SK-N-DZ (cell line): ENCODE measurements around a stretch of chr13.

DNA sequence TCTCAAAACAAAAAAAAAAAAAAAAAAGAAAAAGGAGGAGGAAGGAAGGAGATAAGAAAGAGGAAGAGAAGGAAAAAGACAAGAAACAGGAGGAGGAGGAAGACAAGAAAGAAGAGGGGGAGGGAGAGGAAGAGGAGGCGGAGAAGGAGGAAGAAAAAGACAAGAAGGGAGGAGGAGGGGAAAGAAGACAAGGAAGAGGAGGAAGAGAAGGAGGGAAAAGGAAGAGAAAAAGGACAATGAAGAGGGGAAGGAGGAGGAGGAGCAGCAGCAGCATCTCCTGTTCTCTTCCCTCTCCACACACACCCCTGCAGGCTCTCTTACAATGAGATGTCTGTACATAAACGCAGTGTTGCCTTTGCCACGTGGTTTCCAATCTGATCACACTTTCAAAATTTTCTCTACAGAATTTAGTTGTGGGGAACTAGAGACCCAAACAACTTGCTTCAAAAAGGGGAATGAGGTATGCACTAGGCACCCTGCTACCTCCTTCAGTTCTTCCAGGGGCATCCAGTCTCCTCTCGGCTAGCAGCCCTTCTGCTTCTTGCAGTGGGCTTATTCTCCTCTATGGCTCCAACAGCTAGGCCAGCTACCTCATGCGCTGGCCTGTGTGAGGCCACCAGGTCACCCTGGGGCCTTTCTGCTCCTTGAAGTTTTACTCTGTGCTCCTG, 66.5 kb downstream of the RUBCNL start:
RAMPAGE:
- cytosol, long total RNA = no peak
- nucleus, long total RNA = no peak

RAMPAGE:
- cytosol, long total RNA = no peak
- nucleus, long total RNA = no peak
Observed at GRCh38 chr13:46359801-46360232, 27.2 kb downstream of the RUBCNL start.

DNA sequence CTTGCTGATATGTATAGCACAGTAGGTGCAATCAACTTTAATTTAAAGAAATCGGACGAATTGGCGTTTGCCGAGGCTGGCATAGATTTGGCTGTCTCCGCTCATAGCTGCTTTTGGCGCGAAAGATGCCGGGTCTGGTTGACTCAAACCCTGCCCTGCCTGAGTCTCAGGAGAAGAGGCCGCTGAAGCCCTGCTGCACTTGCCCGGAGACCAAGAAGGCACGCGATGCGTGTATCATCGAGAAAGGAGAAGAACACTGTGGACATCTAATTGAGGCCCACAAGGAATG, 62.2 kb upstream of the LRCH1 start:
RAMPAGE:
- cytosol, long total RNA = no peak
- nucleus, long total RNA = no peak

DNA sequence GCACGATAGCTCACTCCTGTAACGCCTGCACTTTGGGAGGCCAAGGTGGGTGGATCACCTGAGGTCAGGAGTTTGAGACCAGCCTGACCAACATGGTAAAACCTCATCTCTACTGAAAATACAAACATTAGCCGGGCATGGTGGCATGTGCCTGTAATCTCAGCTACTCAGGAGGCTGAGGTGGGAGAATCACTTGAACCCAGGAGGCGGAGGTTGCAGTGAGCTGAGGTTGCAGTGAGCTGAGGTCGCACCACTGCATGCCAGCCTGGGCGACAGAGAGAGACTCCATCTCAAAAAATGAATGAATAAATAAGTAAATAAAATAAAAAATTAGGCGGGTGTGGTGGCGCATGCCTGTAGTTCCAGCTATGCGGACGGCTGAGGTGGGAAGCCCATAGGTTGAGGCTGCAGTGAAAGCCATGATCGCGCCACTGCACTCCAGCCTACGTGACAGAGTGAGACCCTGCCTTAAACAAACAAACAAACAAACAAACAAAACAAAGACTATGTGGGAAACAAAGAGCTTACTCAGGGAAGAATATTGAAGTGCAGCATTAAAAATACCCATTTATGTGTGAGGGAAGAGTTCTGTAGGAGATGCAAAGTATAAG, 4.7 kb downstream of the LRCH1 start:
RAMPAGE:
- cytosol, long total RNA = no peak
- nucleus, long total RNA = no peak

RAMPAGE:
- cytosol, long total RNA = no peak
- nucleus, long total RNA = no peak
Observed at GRCh38 chr13:46617225-46617868, 64.4 kb downstream of the LRCH1 start.

GRCh38 chr13:46655808-46656211, 102.8 kb downstream of the LRCH1 start:
RAMPAGE:
- cytosol, long total RNA = no peak
- nucleus, long total RNA = no peak

DNA sequence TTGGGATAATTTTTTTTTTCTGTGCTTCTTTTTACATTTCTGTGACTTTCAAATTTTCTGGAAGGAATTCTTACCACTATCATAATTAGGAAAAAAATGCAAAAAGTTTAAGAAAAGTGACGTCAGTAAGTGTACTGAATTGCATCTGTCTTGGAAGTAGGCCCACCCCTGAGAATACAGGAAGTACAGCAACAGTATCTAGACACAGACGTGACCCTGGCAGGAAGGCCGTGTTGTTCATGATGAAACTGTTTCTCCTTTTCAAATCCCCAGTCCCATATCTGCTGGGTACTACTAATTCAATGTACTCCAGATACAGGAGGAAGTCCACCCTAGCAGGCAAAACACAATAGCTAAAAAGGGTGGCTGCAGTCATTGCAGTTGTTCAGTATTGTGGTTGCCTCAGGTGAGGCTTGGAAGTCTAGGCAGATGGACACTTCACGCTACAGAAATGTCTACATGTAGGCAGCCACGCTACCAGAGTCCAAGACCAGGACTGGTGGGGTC, 49.5 kb upstream of the MED4 start:
RAMPAGE:
- cytosol, long total RNA = no peak
- nucleus, long total RNA = no peak

DNA sequence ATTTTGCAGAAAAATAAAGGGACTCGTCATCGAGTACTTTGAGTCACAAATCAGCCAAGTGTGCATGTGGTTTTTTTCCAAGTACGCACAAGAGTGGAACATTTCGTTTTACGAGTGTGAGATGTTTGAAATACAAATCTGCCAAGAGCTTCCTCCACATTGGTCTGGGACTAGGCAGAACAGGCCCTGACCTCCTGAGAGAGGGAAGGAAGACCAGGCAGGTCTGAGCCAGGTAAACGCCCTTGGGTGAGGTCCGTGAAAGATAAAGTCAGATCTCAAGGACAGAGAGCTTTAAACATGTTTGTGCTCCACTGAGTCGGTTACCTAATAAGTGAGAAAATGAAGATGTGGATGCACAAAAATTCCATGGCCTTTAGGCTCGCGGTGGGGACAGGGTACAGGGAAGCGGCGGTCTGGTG, 530 bp upstream of the ITM2B start:
RAMPAGE:
- cytosol, long total RNA = no peak
- nucleus, long total RNA = no peak

DNA sequence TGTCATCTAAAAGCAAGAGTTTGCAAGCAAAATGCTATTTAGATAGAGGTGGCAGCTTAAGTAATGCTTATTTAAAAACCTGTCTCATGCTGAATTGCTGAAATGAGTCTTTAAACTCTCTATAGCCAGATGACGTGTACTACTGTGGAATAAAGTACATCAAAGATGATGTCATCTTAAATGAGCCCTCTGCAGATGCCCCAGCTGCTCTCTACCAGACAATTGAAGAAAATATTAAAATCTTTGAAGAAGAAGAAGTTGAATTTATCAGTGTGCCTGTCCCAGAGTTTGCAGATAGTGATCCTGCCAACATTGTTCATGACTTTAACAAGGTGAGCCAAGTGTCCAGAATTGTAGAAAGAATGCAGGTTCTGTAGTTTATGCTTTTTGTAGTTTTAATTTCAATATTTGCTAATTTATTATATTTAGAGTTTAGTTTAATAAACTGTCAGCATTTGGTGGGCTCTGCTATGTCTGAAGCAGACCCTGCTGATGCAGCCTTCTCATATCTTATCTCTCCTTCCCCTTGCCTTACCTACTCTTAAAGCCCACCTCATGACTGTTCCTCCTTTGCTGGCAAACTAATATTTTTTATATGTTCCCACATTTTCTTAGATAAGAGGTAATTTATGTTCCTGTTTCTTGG, 23.2 kb downstream of the ITM2B start:
RAMPAGE:
- cytosol, long total RNA = no peak
- nucleus, long total RNA = no peak

RAMPAGE:
- cytosol, long total RNA = no peak
- nucleus, long total RNA = no peak
Observed at GRCh38 chr13:48317812-48318433, 14.4 kb downstream of the RB1 start.

DNA sequence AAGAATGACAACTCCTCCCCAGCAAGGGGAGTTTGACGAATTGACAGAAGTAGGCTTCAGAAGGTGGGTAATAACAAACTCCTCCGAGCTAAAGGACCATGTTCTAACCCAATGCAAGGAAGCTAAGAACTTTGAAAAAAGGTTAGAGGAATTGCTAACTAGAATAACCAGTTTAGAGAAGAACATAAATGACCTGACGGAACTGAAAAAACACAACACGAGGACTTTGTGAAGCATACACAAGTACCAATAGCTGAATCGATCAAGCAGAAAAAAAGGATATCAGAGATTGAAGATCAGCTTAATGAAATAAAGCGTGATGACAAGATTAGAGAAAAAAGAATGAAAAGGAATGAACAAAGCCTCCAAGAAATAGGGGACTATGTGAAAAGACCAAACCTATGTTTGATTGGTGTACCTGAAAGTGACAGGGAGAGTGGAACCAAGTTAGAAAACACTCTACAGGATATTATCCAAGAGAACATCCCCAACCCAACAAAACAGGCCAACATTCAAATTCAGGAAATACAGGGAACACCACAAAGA, 17.5 kb downstream of the LPAR6 start:
RAMPAGE:
- cytosol, long total RNA = no peak
- nucleus, long total RNA = no peak

DNA sequence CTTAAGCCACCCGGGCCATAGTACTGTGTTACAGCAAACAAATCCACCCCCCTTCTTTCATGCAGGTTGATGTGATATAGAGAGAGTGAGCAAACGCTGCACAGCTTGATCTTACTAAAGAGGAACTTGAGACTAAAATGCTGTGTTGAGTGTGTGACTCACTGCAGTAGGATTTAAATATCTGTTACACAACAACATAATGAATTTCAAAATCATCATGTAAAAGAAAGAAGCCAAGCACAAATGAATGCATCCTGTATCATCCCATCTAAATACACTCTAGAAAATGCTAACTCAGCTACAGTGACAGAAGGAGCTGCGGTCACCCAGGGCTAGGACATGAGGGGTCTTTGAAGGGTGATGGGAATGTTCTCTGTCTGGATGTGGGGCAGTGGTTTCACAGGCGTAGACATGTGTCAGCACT, 32.1 kb downstream of the RCBTB2 start:
RAMPAGE:
- cytosol, long total RNA = no peak
- nucleus, long total RNA = no peak

DNA sequence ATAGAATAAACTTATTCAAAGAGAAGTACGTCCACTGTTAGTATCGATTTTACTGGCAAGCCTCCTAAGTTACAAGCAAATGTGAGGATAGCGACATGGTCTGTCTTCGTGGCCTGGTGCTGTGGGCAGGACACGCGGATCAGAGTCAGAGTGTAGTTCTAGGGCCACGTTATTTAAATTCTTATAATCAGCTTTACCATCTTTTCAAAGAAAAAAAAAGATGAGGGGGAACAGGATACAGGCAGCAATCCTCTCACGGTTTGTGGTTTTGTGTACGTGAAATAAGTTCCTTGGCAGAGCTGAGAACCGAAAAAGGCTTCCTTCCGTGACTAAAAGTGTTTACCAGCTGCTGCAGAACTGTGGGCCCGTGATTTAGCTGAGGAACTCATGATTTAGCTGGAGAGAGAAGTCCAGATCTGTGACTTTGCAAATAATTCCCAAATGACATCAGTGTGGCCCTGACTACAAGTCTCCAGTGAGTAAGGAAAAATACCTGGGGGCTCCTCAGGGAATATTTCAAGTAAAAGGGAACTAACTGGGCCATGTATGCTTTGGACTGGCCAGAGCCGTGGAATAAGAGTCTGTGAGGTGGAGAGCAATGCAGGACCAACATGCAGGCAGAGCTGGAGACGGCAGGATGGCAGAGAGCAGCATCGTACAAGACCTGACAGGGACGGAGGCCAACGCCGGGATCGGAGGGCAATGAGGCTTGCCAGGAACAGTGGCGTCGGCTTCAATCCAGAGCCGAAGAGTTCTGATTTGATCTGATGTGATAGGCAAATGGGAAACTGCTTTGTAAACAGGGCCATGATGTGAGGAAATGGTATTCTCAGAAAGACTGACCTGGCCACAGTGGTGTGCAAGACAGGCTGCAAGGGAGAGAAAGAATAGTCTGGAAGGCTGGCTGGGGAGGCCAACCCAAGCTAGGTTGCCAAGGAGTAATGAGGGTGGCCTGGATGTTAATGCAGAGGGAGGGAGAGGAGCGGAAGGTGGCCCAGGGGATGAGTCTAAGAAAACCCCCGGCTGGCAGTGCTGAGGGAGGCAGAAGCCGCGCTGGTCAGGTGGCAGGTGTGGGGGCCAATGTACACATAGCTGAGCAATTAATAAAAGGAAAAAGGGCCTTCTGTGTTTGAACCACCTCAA, 27.0 kb downstream of the RCBTB2 start:
RAMPAGE:
- cytosol, long total RNA = no peak
- nucleus, long total RNA = no peak

GRCh38 chr13:48547759-48548138, 14.9 kb upstream of the RCBTB2 start:
RAMPAGE:
- cytosol, long total RNA = no peak
- nucleus, long total RNA = no peak

RAMPAGE:
- cytosol, long total RNA = no peak
- nucleus, long total RNA = no peak
Observed at GRCh38 chr13:48581084-48581353, 48.1 kb upstream of the RCBTB2 start.

GRCh38 chr13:48902400-48902828, 73.3 kb upstream of the FNDC3A start:
RAMPAGE:
- cytosol, long total RNA = no peak
- nucleus, long total RNA = no peak

DNA sequence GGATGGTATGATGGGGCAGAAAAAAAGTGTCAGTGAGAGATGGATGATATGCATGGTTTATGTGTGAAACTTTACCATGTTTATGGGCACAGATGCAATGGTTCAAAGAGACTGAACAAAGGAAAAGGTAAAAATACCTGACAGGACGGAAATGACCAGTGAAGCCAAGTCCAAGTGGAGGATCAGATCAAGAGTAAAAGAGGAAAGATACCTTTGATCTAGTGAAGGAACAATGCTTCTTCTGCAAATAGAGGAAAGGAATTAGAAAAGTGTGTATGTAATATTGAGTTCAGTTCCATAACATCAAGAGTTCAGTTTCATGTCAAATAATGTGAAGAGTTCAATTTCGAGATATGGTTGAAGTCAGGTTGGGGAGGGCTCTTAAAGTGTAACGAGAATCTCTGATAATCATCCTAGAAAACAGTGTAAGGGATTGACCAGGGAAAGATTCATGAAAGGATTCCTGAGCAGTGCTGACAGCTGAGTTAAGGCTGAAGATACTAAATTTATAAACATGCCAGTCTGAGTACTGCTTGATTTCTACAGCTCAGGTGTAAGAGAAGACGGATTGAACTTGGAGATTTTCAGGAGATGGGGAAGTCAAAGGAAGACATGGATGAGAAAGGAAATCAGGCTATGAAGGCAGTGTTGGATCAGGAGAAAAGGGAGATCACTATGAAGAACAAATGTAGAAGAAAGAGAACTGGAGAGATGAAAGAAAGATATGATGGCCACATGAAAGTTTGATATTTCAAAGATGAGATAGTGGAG, 112.6 kb upstream of the MLNR start:
RAMPAGE:
- cytosol, long total RNA = no peak
- nucleus, long total RNA = no peak

GRCh38 chr13:49109862-49110445, 110.2 kb upstream of the MLNR start:
RAMPAGE:
- cytosol, long total RNA = no peak
- nucleus, long total RNA = start-site peak on the plus strand at chr13:49110246-49110376, 52 and 59 reads in 2 replicates

DNA sequence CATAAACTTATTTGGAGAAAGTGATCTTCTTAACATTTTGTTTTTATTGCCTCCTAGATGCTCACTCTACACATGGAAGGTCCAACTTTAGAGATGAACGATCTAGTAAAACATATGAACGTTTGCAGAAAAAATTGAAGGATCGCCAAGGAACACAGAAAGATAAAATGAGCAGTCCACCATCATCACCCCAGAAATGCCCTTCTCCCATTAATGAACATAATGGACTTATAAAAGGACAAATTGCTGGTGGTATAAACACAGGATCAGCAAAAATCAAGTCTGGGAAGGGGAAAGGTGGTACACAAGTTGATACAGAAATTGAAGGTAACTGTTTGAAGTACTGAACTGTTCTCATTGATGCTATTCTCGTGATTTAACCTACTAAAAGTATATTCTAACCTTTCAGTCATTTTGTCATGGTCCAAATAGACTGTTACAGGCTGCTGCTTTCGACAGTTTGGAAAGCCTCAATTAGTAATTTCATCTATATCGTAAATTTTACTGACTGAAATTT, 83.8 kb upstream of the MLNR start:
RAMPAGE:
- cytosol, long total RNA = no peak
- nucleus, long total RNA = no peak

GRCh38 chr13:49190837-49191504, 29.2 kb upstream of the MLNR start:
RAMPAGE:
- cytosol, long total RNA = no peak
- nucleus, long total RNA = no peak